Aortic smooth muscle cell (primary cell): Measurements from ENCODE around the genes KCNAB1 and PTX3.

DNA sequence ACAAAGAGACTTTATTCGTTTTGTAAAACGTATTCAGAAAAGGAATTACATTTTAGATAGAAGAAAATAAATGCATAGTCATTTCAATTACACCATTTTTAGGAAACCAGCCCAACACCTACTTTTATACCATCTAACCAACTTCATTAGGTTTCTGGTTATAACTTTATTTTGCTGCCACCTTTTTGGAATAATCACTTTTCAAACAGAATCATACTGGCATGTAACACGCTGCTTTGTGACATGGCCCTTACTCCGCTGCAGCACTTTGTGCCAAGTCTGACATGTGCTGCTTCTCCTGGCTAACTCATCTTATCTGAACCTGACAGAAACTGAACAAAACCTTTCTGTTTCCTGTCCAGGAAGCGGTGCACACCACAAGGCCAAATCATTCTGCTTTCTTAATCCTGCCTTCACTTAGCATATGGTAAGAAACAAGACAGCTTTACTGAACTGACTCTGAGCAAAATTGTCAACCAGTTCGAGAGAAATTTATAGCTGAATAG lies 41.3 kb upstream of the STRIT1 start:
- RRBS = no CpG with 5 or more reads among the region's 6 CpGs

DNA sequence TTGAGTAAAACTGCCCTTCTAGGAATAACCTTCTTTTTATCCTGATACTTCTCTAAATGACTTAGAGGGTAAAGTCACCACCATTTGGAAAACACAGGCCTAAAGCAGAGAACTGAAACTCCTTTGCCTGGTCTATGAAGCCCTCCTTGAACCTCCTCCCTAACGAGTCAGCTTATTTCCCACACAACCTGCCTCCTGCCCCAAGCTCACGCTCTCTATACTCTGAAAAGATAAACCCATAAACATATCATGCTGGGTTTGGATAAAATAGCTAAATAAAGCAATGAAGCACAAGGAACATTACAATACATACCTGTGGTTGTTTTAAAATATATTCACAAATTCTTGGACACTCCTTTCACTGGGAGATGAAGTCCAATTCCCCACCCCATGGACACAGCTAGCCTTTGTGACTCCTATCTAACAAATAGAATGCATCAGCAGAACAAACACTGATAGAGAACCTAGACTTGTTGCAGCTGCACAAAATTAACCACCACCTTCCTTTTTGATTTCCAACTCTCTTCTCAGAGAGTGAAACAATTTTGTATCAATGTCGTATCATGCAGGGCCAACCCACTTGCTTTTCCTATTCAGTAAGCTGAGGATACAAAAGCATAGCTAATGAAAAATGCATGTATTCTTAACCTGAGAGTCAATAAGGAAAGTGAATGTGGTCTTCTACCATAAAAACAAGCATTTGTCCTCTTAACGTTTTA lies 98.1 kb downstream of the PLCH1 start:
- RRBS = no CpG with 5 or more reads among the region's 4 CpGs

GRCh38 chr3:155704512-155705259 lies 40.2 kb downstream of the PLCH1 start:
- RRBS = no CpG with 5 or more reads among the region's 4 CpGs

DNA sequence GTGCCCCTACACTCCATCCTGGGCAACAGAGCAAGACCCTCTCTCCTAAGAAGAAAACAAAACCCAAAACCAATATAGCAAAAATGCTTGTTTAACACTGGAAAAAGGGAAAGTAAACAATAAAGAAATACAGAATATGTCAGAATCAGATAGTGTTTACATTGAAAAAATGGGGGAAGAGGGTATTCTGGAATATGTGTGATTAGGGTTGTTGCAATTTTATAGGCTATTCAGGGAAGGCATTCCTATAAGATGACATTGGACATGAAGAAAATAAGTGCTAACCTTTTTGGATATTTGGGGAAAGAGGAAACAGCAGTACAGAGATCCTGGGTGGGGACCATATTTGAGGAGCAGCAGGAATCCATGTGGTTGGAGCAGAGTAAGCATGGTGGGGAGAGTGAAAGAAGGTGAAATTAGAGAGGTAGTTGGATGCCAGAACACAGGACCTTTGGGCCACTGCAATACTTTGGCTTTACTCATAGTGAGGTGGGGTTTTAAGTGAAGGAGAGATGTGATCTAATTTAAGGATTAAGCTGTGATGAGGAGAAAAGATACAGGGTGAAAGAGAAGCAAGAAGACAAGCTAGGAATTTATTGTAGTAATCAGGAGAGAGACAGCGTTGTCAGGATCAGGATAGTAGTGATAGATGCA lies 37.2 kb downstream of the GMPS start:
- RRBS = no CpG with 5 or more reads among the region's 1 CpG

- RRBS = no CpG with 5 or more reads among the region's 1 CpG
Measured at GRCh38 chr3:155912801-155913104, 42.3 kb downstream of the GMPS start.

- RRBS = no CpG with 5 or more reads among the region's 4 CpGs
Measured at GRCh38 chr3:155946297-155946713, 75.9 kb downstream of the GMPS start.

DNA sequence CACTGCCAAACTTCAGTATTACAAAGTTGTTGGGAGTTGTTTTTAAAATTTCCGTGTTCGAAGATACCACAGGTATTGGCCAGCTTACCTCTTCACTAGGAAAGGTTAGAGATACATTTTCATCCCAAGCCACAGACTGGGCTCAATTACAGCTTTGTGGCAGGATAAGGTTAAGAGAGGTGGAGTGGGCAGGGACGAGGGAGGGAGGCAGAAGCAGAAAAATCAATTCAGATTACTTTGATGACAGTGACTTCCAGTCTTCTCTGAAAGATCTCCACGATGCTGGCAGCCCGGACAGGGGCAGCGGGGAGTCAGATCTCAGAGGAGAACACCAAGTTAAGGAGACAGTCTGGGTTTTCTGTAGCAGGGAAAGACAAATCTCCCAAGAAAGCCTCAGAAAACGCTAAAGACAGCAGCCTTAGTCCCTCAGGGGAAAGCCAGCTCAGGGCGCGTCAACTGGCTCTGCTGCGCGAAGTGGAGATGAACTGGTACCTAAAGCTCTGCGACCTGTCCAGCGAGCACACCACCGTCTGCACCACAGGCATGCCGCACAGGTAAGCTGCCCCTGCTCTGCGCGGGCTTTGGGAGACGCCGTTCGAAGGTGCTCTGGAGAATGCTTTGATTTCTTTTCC lies at the start of gene KCNAB1:
Gene KCNAB1, plus strand, starts transcription at position 246 of the 632 bp plus-strand sequence.
- RRBS = no CpG with 5 or more reads among the region's 20 CpGs

DNA sequence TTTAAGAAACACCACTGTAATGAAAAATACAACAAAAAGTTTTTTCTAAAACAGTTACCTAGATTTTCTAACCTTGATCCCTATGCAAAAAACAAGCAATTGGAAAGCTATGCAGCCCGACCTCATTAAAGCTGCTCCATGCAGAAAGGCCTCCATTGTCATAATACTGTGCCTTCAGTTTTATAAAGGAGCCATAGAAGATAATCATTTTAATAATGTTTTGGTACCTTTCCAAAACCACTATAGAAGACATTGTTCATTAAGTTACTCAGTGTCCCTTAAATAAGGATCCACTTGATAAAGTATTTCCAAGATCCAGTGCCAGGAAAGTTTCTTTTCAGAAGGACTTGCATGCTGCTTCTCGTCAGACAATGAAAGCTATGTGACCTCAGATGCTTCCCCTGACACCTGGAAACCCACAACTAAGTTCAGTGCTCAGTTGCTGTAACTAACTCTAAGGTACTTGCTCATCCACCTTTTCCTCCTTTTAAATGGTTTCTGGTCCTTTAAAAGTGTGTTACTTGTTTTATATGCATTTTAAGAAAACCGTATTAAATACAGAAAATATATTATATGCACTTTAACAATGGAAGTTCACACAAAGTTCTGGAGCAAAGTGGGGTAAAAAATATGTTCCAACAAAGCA lies 7.3 kb downstream of the SSR3 start:
- RRBS = no CpG with 5 or more reads among the region's 3 CpGs

DNA sequence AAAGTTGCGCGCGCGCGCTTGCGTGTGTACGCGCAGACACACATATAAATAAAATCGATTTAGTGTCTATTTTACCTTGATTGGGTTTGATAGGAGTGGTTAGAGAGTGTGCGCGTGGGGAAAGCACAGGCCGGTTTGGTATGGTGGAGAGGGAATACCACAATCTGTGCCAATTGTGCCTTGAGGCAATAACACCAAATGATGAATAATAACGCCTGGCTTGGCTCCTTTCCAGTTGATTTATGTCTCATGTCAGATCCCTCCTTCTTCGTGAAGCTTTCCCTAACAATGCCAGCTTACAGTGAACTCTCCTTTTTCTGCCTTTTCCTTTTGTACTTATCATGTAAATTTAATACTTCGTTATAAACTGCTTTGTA lies 1.6 kb downstream of the TIPARP start:
- RRBS = no CpG with 5 or more reads among the region's 15 CpGs

GRCh38 chr3:156725533-156726203 lies 51.3 kb downstream of the TIPARP start:
- RRBS = no CpG with 5 or more reads among the region's 6 CpGs

DNA sequence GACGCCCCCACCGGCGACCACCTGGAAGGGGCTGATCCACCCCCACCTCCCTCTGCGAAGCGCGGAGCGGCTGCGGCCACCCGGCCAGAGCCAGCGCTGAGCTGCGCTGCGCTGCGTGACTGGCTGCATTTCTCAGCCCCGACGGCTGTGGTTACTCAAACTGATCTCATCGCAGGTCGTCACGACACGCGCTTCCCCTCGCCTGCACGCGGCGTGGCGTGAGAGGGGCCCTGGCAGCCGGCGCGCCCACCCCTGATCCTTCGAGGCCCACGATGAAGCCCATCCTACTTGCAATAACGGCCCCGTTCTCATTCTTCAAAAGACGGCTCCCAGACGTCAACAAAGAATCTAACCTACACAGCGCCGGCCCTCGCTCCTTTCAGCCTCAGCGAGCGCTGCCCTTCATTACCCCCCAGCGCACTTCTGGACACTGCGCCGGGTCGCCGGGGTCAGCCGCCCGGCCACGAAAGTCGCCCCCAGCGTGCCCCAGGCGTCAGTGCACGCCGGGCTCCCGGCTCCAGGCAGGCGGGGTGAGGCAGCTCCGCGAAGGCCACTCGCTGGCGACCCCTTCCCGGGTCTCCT lies 10.0 kb upstream of the LEKR1 start:
- RRBS = 14% methylated on average over 30 of the region's 59 CpGs

GRCh38 chr3:157077423-157078090 lies 82.4 kb downstream of the CCNL1 start:
- RRBS = no CpG with 5 or more reads among the region's 6 CpGs

DNA sequence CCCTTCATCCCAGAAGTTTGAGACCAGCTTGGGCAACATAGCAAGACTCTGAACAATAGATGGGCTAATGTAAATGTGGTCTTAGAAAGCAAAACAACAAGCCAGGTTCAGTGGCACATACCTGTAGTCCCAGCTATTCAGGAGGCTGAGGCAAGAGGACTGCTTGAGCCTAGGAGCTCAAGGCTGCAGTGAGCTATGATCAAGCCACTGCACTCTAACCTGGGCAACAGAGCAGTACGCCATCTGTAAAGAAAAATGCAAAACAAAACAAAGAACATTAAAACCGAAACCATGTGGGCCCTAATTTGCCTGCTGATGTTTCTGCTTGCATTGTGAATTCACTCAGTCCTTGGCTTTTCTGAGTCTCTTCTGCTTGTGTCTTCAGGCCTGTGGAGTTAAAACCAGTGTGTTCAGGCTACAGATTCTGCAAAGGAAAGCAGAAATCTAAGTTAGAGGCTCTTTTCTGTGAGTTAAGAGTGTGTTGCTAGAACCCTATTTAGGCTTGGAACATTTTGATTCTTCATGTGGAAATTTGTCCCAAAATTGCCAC lies 56.6 kb downstream of the CCNL1 start:
- RRBS = no CpG with 5 or more reads among the region's 2 CpGs

- RRBS = no CpG with 5 or more reads among the region's 10 CpGs
Measured at GRCh38 chr3:157119485-157120069, 40.4 kb downstream of the CCNL1 start.

GRCh38 chr3:157147230-157148112 lies 12.5 kb downstream of the CCNL1 start:
- RRBS = no CpG with 5 or more reads among the region's 5 CpGs

- RRBS = no CpG with 5 or more reads among the region's 3 CpGs
Measured at GRCh38 chr3:157167350-157167811, 7.4 kb upstream of the CCNL1 start.

DNA sequence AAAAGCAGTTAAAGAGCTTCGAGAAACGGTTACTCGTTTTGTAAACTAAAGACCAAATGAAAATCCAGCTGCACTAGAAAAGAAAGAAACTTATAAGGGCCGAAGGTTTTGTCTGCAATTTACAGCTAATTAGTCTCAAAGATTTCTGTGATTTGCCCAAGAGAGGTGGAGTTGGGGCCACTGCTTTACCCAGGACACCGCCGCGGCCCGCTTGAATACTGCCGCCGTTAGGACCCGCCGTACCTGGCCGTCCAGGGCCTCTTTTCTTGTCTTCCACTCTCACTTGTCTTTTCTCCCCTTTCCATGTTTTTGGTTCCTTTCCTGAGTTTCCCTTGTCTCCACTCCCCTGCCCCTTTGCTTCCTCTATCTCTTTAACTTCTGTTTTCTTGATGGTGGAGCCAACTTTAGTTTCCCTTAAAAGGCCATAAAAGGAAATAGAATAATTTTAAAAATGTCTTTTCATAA lies 15.7 kb upstream of the CCNL1 start:
- RRBS = no CpG with 5 or more reads among the region's 13 CpGs

- RRBS = no CpG with 5 or more reads among the region's 13 CpGs
Measured at GRCh38 chr3:157436469-157437110, at the start of gene PTX3. Gene PTX3, plus strand, starts transcription at chr3:157436850.

DNA sequence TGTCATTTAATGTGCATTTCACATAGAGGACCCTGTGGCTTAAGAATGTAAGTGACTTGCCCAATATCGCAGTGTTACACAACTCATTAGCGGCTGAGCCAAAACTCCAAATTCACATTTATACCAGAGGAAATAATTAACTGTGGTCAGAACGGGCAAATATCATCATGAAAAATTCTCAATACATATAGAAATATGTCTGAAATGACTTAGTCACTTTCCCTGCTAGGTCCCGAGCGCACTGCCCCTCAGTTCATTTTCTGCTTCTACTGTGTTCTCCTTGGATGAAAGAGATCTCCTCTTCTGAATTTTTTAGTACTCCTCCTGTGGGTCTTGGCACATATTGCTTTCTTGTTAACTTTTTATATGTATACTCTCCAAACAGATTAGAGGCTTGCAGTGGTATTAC lies 33.0 kb downstream of the PTX3 start:
- RRBS = no CpG with 5 or more reads among the region's 5 CpGs